ENCODE data around the genes ATG16L2 and RAB6A.

DNA sequence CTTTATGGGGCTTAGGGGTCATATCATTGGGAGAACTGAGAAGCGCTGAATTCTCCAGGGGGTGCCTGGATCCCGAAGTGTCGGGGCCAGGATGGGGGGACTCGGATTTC lies 278 bp upstream of the INPPL1 start:
- PRO-cap, result no peak
- RAMPAGE, long total RNA, 4 experiments, result no peak in any of the 4 experiments

DNA sequence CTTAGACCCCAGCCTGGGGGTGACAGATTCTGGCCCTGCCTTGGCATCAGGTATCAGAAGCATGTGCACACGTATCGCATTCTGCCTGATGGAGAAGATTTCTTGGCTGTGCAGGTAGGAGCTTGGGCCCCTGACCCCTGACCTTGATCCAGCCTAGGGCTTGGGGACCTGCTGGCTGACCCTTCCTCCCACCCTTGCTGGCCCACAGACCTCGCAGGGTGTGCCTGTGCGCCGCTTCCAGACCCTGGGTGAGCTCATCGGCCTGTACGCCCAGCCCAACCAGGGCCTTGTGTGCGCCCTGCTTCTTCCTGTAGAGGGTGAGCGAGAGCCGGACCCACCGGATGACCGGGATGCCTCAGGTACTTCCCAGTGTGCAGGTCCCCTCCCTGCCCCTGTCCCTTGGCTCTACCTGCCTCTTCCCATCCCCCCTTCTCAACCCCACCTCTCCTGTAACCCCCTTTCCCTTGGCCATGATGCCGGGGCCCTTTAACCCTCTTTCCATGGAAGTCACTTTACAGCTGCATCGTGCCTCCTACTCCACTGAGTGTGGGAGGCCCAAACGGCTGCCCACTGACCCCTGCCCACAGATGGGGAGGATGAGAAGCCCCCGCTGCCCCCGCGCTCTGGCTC lies 3.7 kb downstream of the INPPL1 start:
- PRO-cap, result no peak
- RAMPAGE, long total RNA, 4 experiments, result no peak in any of the 4 experiments

- PRO-cap, result bidirectional peak, plus-strand start at chr11:72625919, minus-strand start at chr11:72625833
- RAMPAGE, long total RNA, 4 experiments, result no peak in any of the 4 experiments
Measured at GRCh38 chr11:72625284-72626135, 48.7 kb downstream of the PDE2A start.

DNA sequence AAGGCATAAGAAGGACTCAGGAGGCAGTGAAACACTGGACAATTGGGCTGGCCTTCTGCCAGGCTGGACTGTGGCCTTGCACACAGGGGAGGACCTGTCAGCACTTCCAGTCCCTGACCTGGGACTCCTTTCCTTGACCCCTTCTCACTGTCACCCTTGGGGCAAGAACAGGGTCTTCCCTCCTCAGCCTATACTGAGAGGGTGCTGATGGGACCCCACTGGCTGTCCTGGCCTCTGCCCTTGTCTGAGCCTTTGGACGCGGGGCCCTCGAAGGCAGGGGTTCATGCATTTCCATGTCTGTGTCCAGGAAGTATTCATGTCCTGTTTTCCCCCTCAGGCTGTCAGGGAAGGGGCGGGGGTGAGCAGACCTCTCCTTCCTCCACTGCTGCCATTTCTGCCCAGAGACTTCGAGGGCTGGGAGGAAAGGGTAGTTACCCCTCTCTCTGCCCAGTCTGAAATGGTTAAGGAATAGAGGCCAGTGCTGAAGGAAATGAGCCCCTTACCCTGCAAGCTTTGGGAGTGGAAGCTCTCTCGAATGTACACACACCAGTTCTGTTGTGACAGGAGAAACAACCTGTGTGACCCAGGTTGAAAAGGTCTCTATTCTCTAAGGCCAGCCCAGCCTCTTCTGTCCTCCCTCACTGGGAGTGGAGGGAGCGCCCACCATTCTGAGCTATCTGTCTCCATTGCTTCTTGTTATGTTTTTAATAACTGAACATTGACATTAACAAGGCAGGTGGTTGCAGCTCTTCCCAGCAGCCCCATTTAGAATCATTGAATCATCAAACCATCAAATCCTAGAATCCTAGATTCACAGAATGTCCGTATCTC lies 39.4 kb downstream of the PDE2A start:
- PRO-cap, result no peak
- RAMPAGE, long total RNA, 4 experiments, result no peak in any of the 4 experiments

- PRO-cap, result no peak
- RAMPAGE, long total RNA, 4 experiments, result no peak in any of the 4 experiments
Measured at GRCh38 chr11:72693937-72694264, 19.7 kb upstream of the PDE2A start.

GRCh38 chr11:72712136-72712912 lies 38.1 kb upstream of the PDE2A start:
- PRO-cap, result unidirectional peak, plus-strand start at chr11:72712498
- RAMPAGE, long total RNA, 4 experiments, result no peak in any of the 4 experiments

- PRO-cap, result no peak
- RAMPAGE, long total RNA, 4 experiments, result no peak in any of the 4 experiments
Measured at GRCh38 chr11:72718966-72719531, 33.2 kb downstream of the ARAP1 start.

DNA sequence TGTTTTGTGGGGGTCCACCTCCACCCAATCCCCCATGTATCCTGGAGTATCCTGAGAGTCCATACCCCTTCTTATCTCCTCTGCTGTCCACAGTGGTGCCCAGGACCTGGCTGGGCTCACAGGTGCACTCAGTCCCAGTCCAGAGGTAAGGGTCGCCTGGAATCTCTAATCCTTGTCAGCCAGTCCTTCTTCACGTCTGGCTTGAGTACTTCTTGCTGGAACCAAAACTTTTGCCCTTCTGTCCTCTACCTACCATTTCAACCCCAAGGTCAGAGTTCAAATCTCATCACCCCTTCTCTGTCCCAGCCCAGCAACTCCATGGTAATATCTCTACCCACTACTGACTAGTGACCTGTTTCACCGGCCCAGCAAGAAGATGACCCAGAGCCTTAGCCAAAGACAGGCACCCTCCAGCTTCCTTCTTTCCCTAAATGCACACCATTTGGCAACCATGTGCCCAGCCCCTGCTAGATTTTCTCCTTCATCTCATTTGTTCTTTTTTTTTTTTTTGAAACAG lies 15.0 kb downstream of the ARAP1 start:
- PRO-cap, result no peak
- RAMPAGE, long total RNA, 4 experiments, result no peak in any of the 4 experiments

- PRO-cap, result bidirectional peak, plus-strand start at chr11:72813155, minus-strand start at chr11:72813004; bidirectional peak, plus-strand start at chr11:72813513, minus-strand start at chr11:72813440
- RAMPAGE, long total RNA, 4 experiments, result no peak in any of the 4 experiments
Measured at GRCh38 chr11:72812795-72813692, 1.2 kb upstream of the ATG16L2 start.

DNA sequence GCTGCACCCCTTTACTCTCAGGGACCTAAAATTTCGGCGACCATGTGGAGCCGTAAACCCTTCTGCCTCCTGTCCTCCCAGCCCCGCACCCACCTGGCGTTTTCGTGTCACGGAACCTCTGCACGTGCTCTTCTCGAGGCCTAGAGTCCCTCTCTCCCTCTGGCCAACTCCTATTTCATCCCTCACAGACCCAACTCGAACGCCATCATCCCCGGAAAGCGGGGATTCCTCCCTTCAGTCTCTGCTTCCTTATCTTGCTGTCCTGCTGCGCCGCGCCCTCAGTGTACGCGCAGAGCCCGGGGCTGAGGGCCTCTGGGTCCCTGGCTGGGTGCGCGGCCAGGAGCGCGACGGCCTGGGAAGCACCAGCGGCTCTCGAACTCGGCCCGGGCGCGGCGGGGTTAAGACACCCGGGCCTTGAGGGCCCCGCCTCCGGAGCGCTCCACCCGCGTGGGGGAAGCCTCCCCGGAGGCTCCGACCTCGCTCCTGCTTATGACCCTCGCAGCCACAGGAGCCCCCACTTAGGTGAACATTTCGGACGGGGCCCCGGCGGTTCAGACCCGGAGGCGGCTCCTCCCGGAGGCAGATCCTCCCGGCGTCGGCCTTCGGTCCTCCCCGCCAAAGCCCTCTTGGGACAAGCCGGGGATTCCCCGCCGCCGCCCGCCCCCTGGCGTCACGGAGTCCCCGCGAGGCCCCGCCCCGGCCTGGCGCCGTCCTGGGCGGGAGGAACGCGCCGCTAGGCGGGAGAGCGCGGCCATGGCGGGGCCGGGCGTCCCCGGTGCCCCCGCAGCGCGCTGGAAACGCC lies at the start of gene ATG16L2:
TSS of gene ATG16L2 (plus strand) at position 719 of the 802 bp plus-strand sequence.
- PRO-cap, result bidirectional peak, plus-strand start at position 743 of the sequence, minus-strand start at position 374 of the sequence
- RAMPAGE, long total RNA, 4 experiments, result start-site peak on the minus strand in 2 of 4 experiments, centred at positions 377 to 387 of the sequence, 50 to 116 reads per replicate

GRCh38 chr11:72821953-72823045 lies 8.1 kb downstream of the ATG16L2 start:
- PRO-cap, result unidirectional peak, minus-strand start at chr11:72822117
- RAMPAGE, long total RNA, 4 experiments, result no peak in any of the 4 experiments

DNA sequence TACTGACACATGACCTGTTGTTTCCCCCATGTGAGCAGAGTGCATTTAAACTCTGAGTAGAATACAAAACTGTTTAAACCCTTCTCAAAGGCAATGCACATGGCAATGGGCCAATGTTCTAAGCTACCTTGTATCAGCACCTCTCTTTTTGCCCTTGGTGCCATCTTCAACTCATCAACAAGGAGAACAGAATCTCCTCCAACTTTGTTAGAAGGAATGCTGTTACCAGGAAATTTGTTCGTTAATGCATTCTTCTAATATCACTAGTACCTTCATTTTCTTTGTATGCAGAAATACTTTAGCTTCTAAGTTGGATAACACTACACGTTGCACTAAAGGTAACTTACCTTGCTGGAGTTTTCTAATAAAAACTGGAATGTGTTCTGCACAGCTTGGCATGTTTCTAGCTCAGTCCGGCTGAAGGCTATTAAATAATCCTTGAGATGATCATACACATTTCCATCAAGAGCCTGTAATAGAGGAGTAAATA lies 107.3 kb downstream of the ATG16L2 start:
- PRO-cap, result no peak
- RAMPAGE, long total RNA, 4 experiments, result no peak in any of the 4 experiments

DNA sequence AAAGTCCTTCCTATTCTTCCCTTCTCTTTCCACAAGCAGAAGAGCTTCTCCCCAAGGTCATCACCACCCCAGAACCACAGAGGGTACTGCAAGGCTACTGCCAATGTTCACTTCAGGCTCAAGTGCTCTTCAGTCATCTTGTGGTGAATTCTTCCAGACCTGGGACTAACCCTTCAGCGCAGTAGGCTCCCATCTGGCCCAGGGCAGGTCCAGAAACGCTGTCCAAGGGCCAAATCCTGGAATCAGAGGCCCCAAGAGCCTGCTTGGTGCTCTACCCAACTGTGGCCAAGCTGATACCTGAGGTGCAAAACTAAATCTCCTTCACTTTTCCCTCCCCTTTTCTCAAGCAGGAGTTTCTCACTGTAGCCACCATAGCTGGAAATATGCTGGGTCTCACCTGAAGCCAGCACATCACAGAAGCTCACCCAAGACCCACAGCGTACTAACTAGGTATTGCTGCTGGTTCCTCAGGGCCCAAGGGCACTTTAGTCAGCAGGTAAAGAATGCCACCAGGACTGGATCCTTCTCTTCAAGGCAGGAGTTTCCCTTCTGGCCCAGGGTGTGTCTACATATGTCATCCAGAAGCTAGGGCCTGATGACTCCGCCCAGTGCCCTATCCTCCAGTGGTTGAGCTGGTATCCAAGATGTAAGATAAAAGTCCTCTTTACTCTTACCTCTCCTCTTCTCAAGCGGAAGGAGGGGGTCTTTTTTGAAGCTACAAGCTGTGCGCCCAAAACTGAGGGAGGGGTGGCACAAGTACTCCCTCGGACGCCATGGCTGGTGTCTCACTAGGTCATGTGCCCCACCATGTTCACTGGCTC lies 27.8 kb downstream of the FCHSD2 start:
- PRO-cap, result no peak
- RAMPAGE, long total RNA, 4 experiments, result no peak in any of the 4 experiments

- PRO-cap, result no peak
- RAMPAGE, long total RNA, 4 experiments, result no peak in any of the 4 experiments
Measured at GRCh38 chr11:73217732-73218044, 393 bp upstream of the P2RY2 start.

GRCh38 chr11:73240215-73240739 lies 22.2 kb downstream of the P2RY2 start:
- PRO-cap, result no peak
- RAMPAGE, long total RNA, 4 experiments, result no peak in any of the 4 experiments

- PRO-cap, result bidirectional peak, plus-strand start at chr11:73307502, minus-strand start at chr11:73307335
- RAMPAGE, long total RNA, 4 experiments, result no peak in any of the 4 experiments
Measured at GRCh38 chr11:73306811-73307368, 1.2 kb upstream of the ARHGEF17 start.

- PRO-cap, result no peak
- RAMPAGE, long total RNA, 4 experiments, result no peak in any of the 4 experiments
Measured at GRCh38 chr11:73310189-73311255, 2.4 kb downstream of the ARHGEF17 start.

- PRO-cap, result no peak
- RAMPAGE, long total RNA, 4 experiments, result no peak in any of the 4 experiments
Measured at GRCh38 chr11:73415101-73415472, 38.9 kb downstream of the RELT start.

DNA sequence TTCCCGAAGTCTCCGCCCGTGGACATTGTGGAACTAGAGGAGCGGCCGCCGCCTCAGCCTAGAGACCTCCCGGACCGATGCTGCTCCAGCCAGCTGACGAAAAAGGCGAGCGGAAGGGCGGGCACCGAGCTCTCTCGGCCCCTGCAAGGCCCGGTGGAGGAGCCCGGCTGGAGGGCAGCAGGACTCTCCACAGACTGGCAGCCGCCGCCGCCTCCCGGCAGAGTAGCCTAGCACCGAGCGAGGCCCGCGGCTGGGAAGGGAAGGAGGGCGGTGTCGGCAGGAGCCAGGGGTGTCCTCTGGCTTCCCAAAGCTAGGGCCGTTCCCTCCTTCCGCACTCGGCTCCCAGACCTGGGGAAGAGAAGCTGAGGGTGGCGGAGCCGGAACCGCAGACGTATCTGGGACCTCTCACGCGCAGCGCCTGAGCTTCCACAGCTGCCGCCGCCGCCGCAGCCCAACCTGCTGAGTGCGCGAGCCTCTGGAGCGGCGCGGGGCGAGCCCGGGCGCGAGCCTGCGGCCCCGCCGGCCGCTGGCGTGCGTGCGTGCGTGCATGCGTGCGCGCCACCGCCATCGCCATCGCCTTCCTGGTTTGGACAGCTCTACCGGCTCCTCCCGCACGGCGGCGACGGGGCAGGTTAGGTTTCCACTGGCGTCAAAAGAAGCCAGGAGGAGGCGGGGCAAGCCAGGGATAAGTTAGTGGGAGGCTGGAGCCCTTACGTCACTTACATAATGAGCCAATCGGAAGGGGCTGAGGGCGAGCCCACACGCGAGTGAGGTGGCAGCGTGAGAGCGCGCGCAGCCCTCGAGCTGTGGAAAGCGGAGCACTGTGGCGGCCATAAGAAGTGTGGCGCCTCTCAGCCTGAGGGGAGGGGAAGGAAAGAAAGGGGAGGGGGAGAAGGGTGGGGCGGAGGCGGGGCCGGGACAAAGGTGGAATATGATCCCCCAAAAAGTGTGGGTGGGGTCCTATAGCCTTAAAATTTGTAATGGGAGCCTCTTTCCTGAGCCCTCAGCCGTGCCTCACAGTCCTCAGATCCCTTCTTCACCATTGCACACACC lies at the start of gene RAB6A:
TSS of gene RAB6A (minus strand) at position 465 of the 1,053 bp plus-strand sequence.
- PRO-cap, result bidirectional peak, plus-strand start at position 388 of the sequence, minus-strand start at position 350 of the sequence; bidirectional peak, plus-strand start at position 762 of the sequence, minus-strand start at position 465 of the sequence
- RAMPAGE, long total RNA, 4 experiments, result start-site peak on the minus strand in 4 of 4 experiments, centred at positions 40 to 448 of the sequence, 254 to 5,466 reads per replicate

DNA sequence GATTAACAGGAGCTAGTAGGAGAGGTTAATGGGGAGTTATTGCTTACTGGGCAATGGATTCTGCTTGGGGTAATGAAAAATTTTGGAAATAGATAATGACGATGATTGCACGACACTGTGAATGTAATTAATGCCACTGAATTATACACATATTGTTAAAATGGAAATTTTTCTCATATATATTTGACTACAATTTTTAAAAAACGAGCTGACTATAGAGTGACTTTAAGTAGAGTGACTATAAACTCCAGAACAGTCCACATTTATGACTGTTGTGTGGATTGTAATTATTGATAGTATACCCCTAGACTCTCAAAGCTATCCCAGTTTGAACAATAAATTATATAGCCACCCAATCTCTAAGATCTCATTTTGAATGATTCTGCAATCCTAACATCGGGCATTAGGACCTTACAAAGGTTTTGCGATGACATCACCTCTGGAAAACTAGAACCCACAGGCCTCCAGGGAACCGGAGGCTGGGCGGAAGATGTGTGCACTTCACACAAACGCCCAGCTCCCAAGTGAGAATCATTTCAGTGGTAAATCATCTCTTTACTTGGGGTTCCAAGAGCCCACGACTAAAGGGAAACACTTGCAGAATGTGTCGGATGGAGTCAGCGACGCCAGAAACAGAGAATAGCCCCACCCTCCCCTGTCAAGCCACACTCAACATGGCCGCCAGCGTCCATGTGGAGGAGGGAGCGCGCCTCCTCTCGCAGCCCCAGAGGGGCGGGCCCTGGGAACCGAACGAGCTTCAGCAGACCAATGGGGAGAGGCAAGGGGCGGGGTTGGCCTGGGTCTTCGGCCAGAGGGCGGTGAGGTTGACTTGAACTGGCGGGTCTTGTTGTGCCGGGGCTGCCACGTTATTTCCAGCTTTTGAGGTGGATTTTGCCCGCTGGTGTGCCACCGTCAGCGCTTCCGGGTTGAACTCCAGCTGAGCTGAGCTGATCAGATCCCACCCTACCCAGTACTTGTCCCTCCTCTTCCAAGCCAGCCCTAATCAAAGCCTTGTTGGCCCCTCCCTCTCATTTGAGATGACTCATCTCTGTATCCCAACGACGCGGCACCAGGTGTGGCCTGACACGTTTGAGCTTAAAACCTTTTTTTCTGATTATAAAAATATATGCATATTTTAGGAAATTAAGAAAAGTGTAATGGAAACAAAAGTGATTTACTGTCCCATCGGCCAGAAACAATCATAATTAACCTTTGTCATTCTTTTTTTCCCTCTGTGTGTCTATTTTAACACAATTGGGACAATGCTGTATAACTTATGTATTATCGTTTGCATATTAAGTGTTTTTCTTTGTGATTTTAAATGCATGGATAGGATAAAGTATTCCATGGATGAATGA lies 8.4 kb upstream of the MRPL48 start:
- PRO-cap, result unidirectional peak, plus-strand start at position 459 of the sequence; bidirectional peak, plus-strand start at position 832 of the sequence, minus-strand start at position 657 of the sequence; bidirectional peak, plus-strand start at position 1,053 of the sequence, minus-strand start at position 976 of the sequence
- RAMPAGE, long total RNA, 4 experiments, result no peak in any of the 4 experiments